ENCODE results near the genes CFLAR, FLACC1, MPP4, KIAA2012 and NBEAL1.

GRCh38 chr2:201058796-201059625 is 12.5 kb downstream of the HYCC2 start:
- PRO-cap, 2 experiments = no peak in any of the 2 experiments

GRCh38 chr2:201116080-201116767 is at the start of gene CFLAR:
CFLAR (plus strand) TSS chr2:201116164.
- PRO-cap, 2 experiments = peak in 2 of 2 experiments; most common plus-strand start chr2:201116181 (in 2); most common minus-strand start chr2:201116214 (in 2)

- PRO-cap, 2 experiments = no peak in any of the 2 experiments
These were observed 10.9 kb downstream of the CFLAR start for GRCh38 chr2:201126545-201127486.

- PRO-cap, 2 experiments = no peak in any of the 2 experiments
These were observed 18.6 kb downstream of the CFLAR start for GRCh38 chr2:201134543-201135075.

GRCh38 chr2:201168200-201169017 is 14.5 kb upstream of the CASP10 start:
- PRO-cap, 2 experiments = no peak in any of the 2 experiments

DNA sequence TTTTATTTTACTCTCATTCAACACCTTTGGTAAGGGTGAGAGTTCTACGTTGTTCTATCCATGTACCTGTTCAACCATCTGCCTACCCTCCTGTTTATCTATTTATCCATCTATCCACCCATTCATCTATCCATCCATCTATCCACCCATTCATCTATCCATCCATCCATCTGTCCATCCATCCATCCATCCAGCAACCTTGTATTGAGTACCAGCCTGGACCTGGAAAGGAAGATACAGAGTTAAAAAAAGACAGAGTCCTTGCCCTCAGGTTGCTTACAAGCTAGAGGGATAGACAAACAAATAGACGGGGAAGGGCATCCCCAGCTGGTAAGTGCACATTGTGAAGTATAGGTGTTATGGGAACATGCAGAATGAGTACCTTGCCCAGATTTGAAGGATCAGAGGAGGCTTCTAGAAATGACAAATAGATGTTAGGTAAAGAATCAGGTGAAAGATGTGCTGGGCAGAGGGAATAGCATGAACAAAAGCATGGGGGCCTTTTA is 26.7 kb downstream of the CASP10 start:
- PRO-cap, 2 experiments = no peak in any of the 2 experiments

- PRO-cap, 2 experiments = no peak in any of the 2 experiments
These were observed 5.9 kb upstream of the CASP8 start for GRCh38 chr2:201254123-201255055.

GRCh38 chr2:201262628-201263269 is 2.4 kb downstream of the CASP8 start:
- PRO-cap, 2 experiments = no peak in any of the 2 experiments

GRCh38 chr2:201357073-201357737 is at the start of gene FLACC1:
FLACC1 (minus strand) TSS chr2:201357345.
- PRO-cap, 2 experiments = no peak in any of the 2 experiments

DNA sequence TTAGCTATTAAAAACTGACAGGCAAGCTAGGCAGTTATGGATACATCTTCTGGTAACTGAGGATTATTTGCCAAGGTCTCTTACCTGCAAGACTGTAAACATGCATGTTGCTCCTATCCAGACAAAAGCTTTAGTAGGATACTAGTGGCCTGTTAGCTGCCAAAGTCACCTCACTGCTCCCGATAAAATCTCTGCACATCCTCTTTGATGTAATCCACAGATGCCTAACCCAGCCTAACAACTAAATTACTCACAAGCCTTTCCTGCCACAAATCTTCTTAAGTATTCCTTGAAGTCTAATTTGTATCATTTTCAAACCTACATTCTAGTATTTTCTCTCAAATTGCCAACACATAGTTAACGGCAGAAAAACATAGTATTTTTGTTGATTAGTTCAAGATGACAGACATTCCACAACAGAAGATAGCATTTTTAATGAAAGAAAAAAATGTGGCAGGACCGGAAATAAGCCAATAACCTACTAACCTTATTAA is at the start of gene MPP4:
TSS of gene MPP4 (minus strand) at position 142 of the 494 bp plus-strand sequence.
- PRO-cap, 2 experiments = no peak in any of the 2 experiments

GRCh38 chr2:201723170-201723677 is 24.8 kb upstream of the MPP4 start:
- PRO-cap, 2 experiments = no peak in any of the 2 experiments

- PRO-cap, 2 experiments = no peak in any of the 2 experiments
These were observed 77.3 kb downstream of the CDK15 start for GRCh38 chr2:201883556-201884090.

DNA sequence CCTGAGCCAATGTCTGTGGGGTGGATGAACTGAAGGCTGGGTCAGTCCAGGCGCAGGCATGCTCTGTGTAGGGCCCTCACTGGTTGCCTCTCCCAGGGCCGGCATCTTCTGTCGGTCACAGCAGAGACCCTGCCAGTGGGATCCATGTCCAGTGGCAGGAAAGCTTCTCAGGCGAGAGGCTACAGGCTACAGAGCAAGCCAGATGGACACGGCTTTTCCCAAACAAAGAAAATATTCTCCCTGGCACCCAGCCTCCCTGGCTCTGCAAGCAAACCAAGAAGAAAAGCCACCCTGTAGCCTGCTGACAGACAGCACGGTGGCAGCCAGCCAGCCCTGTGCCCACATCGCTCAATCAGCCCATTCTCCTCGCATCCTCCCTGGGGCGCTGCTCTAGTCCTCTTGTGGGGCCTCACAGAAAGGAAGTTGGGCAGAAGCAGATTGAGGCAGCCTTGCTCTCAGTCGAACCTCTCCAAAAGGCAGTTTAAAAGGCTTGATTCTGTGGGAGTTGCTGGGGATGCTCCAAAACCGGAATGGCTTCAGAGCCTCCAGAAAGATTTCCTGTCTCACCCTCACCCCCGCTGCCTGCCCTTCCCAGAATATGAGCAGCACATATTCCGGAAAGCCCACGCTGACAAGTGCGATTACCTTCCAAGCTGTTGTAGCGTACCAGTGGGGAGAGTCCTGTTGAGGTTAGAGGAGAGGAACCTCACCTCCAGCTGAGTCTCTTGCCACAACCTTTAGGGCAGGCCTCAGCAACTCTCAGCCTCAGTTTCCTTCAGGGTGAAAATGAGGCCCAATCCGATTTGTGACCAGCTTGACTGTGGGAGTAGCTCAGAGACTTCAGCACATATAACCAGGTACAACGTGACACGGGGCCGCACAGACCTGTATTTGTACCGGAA is 48.4 kb upstream of the FZD7 start:
- PRO-cap, 2 experiments = no peak in any of the 2 experiments

GRCh38 chr2:202073023-202073443 is at the start of gene KIAA2012:
KIAA2012 (plus strand) TSS chr2:202073255.
- PRO-cap, 2 experiments = no peak in any of the 2 experiments

- PRO-cap, 2 experiments = no peak in any of the 2 experiments
These were observed 34.5 kb downstream of the NOP58 start for GRCh38 chr2:202300003-202300481.

GRCh38 chr2:202302575-202303130 is 37.1 kb downstream of the NOP58 start:
- PRO-cap, 2 experiments = no peak in any of the 2 experiments

- PRO-cap, 2 experiments = no peak in any of the 2 experiments
These were observed 78.7 kb upstream of the FAM117B start for GRCh38 chr2:202555925-202556687.

DNA sequence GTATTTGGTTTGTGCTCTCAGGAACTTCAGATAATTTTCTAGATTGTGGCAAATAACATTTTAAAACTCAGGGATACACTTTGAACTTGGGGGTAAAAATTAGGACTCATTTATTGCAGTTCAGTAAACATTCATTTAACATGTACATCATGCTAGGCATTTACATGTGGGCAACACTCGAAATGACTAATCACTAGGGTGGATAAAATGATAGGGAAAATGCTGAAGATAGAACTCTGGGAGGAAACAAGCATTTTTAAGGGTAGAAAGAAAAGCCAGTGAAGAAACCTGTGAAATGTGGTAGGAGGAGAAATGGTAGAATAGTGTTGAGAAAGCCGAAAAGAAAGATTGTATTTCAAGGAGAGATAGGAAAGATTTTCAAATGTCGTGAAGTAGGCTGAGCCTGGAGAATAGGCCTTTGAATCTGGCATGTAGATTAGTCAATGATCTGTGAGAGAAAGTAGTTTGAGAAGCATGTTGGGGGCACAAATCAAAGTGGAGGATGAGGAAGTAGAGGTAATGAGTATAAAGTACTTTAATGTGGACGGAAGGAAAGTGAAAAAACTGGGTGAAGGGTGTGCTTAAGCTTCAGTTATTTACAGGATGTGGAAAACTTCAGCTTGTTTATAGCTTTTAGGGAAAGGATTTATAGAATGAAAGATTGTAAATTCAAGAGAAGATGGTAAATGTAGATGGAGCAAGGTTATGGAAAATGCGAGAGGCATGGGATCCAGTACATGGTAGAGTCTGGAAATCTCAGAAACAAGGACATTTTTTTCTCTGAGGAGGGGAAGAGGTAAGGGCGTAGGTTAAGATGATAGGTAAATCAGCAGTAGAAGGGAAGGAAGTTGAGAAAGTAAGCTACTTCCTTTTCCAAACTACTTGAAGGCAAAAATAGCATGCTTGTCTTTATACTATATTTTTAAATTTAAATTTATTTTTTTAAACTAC is 8.1 kb downstream of the FAM117B start:
- PRO-cap, 2 experiments = no peak in any of the 2 experiments

GRCh38 chr2:202807103-202807855 is 64.3 kb downstream of the ICA1L start:
- PRO-cap, 2 experiments = no peak in any of the 2 experiments

DNA sequence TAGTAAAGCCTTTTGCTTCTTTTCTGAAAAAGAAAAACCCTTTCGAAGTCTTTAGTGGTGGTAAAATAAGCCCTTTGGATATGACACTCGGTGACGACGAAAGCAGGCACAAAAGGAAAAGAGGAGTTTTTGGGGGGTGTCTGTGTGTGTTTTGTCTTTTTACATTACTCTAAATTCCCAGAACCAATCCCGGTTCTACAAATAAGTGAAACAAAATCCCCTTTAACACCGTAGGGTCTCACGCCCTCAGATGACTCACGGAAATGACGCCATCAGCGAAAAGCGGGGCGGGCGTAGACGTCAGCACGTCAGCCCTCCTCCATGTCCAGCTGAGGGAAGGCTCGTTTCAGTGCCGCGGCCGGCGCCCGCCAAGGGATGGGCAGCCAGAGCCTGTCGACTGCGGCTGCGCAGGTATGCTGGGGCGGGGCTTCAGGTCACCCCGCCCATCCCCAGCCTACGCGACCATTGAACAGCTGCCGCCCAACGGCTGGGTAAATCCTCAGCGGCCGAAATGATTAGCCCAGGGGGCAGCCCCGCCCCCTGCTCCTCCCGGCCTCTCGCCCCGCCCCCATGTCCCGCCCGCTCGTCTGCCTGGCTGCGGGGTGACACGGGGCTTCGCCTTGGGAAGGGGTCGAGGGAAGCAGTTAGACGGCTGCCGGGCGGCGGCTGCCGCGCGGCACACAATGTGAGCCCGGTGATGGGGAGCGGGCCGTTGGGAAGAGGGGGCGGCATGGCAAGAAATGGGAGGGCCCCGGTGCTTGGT is at the start of gene NBEAL1:
TSS of gene NBEAL1 (plus strand) at position 578 of the 763 bp plus-strand sequence.
- PRO-cap, 2 experiments = peak in 2 of 2 experiments; most common plus-strand start position 623 of the sequence (in 2); most common minus-strand start position 323 of the sequence (in 1)